H4 (cell line): ENCODE measurements around the genes ARV1 and FAM89A.

- RAMPAGE, long total RNA = no peak
Observed at GRCh38 chr1:230136275-230137700, 69.8 kb downstream of the GALNT2 start.

GRCh38 chr1:230143530-230144006 is 76.5 kb downstream of the GALNT2 start:
- RAMPAGE, long total RNA = no peak

- RAMPAGE, long total RNA = no peak
Observed at GRCh38 chr1:230168515-230169303, 101.7 kb downstream of the GALNT2 start.

DNA sequence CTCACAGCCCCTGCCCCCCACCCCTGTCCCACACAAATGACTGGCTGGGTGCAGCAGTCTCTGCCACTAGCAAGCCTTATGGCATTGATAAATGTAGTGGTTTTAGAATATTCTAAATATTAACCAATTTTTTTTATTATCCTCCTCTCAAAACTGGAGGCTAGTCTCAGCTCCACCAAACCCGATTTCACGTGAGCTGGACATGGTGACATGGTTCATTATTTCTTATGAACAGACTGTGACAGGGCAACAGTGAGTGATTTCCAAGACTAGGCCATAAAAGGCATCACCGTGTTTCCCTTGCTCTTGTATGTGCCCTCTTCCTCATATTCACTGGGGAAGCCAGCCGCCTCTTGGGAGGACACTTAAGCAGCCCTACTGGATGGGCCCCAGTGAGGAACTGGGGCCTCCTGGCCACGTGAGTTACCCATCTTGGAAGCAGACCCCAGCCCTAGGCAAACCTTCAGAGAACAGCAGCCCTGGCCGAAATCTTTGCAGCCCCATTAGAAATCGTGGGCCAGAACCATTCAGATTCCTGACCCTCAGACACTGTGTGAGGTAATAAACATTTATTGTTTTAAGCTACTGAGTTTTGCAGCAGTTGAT is 105.0 kb downstream of the GALNT2 start:
- RAMPAGE, long total RNA = no peak

GRCh38 chr1:230231424-230232261 is 164.6 kb downstream of the GALNT2 start:
- RAMPAGE, long total RNA = no peak

DNA sequence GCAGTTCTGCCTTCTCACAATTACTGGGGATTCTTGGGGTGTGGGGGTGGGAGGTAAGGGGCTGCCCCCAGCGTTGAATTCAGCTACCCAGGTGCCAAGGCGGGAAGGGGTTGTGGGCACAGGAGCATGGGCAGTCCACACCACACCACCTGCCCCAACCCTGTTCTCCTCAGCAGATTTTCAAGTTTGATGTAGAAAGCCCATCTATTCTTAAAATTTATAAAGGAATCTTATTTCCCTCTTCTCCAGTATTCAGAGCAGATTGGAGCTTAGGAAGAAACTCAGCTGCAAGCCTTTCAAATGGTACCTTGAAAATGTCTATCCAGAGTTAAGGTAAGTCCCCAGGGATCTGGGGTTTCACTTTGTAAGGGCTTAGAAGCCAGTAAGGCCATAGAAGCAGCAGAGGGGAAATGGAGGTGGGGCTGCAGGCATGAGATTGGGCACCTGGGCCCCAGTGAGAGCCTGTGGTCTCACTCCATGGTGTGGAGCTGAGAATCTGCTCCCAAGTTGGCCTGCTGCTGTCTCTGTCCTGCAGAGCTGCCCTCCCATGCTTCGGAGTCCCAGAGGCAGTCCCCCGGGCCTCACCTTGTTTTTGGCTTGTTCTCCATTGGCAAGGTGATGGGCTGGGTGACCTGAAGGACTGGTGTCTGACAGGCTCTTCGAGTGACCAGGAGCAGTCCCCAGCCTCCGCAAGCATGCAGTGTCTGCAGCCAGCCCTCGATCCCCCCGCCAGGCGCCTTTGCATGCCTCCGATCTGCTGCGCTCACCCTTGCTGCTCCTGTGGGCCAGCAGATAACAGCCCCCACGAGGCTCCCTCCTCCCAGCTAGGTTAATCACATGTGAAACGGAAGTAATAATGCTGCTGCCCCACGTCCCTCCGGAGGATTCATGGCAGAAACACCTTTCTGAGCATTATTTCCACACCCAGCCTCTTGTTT is 163.2 kb downstream of the PGBD5 start:
- RAMPAGE, long total RNA = no peak

GRCh38 chr1:230264778-230265573 is 161.2 kb downstream of the PGBD5 start:
- RAMPAGE, long total RNA = no peak

DNA sequence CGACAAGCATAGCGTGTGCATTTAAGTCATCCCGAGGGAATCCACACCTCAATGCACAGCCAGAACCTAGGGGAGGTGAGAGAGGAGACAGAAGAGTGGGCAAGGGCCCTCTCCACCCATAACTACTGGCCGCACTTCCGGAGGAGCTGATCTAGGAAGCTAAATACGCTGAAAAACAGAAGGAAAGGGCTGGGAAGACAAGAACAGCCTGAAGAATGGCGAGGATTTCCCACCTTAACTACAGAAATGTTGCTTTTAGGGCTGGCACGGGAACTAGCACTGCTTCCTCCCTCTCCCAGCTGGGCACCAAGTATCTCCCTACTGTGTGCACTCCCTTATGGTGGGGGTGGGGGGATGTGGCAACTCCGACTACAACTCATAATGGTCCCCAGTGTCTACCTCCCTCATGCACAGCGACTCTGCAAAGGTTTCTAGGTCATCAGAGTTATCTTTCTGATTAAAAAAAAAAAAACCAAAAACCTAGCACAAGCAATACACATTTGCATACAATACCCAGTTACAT is 3.5 kb downstream of the PGBD5 start:
- RAMPAGE, long total RNA = no peak

DNA sequence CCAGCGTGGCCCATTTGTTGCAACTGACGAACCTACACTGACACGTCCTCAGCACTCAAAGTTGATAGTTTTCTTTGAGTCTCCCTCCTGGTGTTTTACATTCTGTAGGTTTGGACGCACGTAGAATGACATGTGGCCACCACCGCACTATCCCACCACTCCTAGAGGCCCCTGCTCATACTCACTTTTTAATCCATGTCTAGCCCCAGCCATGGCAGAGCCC is 7.3 kb downstream of the AGT start:
- RAMPAGE, long total RNA = no peak

- RAMPAGE, long total RNA = no peak
Observed at GRCh38 chr1:230728537-230729565, 14.9 kb upstream of the AGT start.

DNA sequence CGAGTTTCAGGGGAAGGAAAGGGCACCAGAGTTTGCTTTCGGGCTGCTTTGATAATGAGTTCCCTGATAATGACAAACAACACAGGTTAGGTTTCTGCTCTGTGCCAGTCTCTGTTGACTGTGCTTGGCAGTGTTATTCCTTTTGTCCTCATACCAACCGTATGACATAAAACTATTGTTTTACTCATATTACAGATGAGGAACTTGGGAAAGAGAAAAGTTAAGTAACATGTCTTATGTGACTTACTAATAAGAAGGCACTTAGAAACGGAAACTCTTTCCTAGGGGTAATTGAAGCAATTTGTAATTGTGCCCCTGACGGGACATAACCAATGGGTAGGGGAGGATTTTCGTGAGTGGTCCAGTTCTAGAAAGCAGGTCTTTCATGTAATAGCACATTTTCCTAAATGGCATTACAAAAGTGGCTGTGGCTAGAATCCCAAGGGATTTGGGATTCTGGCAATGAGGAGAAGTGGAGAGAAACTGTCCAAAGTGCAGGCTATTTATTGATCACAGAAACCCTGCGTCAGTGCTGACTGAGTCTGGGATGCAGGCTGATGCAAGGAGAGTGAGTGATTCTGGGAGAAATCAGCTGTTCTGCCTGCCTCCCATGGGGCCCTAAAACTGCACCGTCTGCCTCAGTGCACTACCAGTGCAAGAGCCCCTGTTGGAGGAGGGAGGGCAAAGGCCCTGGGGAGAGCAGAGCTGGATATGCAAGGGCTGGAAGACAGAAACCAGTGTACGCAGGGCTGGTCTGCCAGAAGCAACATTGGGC is 42.8 kb downstream of the C1orf198 start:
- RAMPAGE, long total RNA = no peak

DNA sequence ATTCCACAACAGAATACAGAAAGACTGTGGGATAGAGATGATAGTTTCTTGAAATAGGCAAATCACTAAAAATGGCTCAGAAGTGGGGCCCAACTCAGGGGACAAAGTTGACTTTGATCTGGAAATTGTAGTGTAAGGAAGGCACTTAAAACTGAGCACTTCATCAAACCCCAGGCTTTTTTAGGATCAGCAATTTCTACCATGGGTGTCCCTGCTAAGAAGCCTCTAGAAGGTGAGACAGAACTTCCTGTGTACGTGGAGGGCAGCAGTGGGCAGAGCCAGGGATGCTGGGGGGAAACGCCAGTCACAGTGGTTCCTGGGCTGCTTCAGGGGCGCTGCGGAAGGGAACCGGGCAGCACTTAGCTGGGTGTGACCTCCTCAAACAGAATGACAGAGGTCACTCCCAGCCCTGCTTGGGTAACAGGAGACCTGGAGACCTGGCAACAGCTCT is 20.6 kb downstream of the C1orf198 start:
- RAMPAGE, long total RNA = no peak

GRCh38 chr1:230867015-230867701 is 1.2 kb downstream of the C1orf198 start:
- RAMPAGE, long total RNA = no peak

DNA sequence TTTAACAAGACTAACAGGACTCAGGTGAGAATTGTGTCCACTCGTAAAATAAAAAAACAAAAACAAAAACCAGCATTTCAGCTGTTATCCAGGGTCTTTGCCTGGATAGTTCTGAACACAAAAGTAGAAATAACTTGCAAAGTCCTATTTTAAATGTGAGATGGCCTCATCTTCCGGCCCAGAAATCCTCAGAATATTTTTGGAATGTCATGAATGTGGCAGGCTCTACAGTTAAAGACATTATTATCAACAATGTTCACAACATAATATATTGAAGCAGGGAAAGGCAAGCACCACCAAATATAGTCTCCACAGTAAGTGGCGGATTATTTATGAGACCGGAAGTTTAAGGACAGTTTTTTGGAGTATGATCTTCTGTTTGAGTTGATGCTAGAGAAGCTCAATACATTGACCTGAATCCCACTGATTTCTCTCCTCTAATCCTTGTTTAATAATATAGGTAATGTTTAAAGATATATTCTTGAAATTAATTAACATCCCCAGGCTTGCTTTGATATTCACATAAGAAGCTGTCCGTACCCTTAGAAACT is 1.2 kb upstream of the C1orf198 start:
- RAMPAGE, long total RNA = no peak

DNA sequence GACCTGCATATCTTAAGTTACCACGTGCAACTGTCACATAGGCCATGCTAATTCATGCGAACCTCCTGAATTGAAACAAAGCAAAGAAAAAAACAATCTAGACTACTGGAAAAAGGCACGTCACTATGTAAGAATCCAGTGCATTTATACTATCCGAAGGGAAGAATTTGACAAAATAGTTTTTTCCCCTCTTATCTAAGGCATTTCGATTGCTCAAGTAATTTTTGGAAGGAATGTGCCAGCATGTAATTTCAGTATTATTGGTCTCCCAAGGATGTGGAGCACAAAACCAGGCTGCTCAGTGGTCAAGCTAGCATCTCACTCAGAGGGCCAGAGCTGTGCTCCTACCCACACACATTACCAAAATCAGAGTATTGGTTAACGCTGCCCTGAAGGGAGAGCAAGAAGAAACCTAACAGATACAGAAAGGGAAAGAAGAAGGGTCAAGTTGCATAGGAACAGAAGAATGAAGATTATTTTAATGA is 31.6 kb upstream of the C1orf198 start:
- RAMPAGE, long total RNA = no peak

DNA sequence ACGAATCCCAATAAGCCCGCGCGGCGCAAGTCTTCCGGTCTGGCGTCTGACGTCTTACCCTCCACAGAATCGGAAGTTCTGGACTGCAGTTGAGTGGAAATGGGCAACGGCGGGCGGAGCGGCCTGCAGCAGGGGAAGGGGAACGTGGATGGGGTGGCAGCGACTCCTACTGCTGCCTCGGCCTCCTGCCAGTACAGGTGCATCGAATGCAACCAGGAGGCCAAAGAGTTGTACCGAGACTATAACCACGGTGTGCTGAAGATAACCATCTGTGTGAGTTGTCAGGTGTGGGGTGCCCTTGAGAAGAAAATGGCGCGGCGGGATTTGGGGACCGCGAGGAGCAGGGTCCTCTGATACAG is at the start of gene ARV1:
TSS of gene ARV1 (plus strand) at position 88 of the 359 bp plus-strand sequence.
- RAMPAGE, long total RNA = start-site peak on the plus strand centred at position 80 of the sequence, 34 bp wide, 10 reads

GRCh38 chr1:231040032-231040568 is at the start of gene FAM89A:
Gene FAM89A (minus strand): TSS chr1:231040254.
- RAMPAGE, long total RNA = no peak

DNA sequence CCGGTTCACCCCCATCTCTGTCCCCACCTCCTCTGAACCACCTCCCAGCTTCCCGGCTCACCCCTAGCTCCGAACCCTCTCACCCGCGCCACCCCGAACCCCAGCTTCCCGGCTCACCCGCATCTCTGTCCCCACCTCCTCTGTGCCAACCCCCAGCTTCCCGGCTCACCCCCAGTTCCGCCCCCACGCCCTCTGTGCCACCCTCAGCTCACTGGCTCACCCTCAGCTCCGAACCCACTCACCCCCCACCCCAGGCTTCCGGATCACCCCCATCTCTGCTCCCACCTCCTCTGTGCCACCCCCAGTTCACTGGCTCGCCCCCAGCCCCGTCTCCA is 482 bp upstream of the FAM89A start:
- RAMPAGE, long total RNA = no peak

DNA sequence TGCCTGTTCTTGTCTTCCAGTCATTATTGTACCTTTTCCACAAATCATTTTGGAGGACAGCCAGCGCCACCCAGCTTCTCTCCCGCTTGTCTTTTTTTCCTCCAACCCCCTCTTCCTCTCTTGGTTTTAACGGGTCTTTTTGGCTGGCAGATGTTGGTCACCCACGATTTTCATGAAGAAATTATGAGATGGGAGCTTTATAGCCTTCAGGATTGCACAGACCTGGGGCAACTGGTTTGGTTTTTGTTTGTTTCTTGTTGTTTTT is 896 bp downstream of the GNPAT start:
- RAMPAGE, long total RNA = no peak

DNA sequence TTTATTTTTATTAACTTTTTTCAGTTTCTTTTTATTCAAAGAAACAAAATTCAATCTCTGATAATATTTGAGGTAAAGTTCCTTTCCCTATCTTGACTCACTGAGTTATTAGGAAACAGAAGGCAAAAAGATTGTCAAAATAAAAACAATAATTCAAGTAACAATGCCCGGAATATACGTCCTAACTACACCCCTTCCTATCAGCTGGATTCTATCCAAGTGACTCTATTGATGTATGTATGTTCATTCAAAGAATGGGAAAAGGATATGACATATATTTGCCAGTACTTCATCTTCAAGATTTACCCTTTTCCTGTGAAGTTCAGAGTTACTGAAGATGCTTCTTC is 13.7 kb downstream of the SPRTN start:
- RAMPAGE, long total RNA = no peak